Placental epithelial cell (primary cell): Measurements from ENCODE around the gene NXPE4.

DNA sequence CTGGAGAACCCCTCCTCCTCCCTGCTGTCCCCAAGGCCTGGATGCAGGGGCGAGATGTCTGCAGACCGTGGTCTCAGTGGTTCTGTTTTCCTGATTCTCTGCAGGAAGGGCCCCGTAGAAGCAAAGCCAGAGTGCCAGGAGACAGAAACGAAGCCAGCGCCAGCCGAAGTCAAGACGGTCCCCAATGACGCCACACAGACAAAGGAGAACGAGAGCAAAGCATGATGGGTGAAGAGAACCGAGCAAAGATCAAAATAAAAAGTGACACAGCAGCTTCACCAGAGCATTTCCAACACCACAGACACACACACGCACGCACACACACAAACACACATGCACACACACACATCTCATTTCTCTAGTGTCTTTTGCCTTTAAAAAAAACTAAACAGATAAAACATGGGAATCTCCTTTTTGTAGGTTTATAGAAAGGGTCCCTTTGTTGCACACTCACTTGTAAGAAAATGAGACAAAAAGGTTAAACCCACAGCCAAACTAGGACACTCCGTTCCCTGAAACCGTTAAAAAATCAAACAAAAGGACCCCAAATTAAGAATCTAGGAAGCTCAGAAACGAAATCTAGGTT lies 39.1 kb upstream of the TTC12 start:
- CAGE, long polyA plus RNA = no peak

DNA sequence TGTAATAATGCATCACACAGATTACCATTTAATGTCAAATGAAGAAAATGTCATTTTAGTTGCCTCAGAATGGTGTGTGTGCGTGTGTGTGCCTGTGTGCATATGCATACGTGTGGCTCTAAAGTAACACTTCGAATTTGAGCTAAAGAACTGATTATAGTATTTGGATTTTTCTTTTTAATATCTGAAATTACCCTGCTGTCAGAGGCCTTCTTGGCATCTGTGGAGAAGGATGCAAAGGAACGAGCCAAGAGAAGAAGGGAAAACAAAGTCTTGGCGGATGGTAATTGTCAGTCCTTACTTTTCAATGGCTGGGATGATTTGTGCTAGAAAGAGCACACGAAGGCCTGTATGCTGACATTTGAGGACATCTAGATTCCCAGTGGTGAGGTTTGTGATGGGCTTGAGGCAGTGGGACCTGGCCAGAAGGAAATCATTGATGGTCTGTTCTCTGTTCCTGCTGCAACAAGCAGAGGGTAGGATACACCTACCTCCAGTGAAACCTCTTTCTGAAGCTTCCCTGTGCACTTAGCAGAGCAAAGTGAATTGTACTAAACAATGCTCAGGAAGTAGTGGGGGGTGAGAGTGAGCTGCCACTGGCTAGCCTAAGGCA lies 10.1 kb downstream of the TTC12 start:
- CAGE, long polyA plus RNA = no peak

GRCh38 chr11:113338889-113339582 lies 24.7 kb downstream of the TTC12 start:
- CAGE, long polyA plus RNA = no peak

DNA sequence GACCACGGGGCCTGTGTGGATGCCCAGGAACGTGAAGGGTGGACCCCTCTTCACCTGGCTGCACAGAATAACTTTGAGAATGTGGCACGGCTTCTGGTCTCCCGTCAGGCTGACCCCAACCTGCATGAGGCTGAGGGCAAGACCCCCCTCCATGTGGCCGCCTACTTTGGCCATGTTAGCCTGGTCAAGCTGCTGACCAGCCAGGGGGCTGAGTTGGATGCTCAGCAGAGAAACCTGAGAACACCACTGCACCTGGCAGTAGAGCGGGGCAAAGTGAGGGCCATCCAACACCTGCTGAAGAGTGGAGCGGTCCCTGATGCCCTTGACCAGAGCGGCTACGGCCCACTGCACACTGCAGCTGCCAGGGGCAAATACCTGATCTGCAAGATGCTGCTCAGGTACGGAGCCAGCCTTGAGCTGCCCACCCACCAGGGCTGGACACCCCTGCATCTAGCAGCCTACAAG lies 11.8 kb downstream of the ANKK1 start:
- CAGE, long polyA plus RNA = no peak

DNA sequence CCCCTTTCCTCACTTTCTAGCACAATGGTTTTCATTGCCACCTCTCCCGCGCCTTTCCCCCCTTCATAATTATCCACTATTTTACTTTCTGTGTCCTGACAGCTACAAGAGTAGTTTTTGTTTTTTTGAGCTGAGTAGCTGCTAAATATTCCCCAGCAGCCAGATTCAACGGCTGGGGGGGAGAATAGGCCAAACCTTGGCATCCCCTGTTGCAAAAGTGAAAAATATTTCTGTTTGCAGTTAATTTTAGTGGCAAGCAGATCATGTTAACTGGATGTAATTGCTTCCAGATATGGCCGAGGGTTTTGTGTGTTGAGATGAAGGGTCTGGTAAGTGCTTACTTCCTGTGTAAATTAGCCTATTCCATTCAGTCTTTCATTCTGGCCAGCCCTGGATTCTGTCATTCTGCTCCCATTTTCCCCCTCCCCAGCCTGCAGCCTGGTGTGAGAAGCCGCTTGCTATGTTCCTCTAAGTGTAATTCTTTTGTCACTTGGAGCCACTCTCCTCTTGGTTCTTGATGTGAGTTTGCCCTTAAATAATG lies 17.4 kb downstream of the ZBTB16 start:
- CAGE, long polyA plus RNA = no peak

DNA sequence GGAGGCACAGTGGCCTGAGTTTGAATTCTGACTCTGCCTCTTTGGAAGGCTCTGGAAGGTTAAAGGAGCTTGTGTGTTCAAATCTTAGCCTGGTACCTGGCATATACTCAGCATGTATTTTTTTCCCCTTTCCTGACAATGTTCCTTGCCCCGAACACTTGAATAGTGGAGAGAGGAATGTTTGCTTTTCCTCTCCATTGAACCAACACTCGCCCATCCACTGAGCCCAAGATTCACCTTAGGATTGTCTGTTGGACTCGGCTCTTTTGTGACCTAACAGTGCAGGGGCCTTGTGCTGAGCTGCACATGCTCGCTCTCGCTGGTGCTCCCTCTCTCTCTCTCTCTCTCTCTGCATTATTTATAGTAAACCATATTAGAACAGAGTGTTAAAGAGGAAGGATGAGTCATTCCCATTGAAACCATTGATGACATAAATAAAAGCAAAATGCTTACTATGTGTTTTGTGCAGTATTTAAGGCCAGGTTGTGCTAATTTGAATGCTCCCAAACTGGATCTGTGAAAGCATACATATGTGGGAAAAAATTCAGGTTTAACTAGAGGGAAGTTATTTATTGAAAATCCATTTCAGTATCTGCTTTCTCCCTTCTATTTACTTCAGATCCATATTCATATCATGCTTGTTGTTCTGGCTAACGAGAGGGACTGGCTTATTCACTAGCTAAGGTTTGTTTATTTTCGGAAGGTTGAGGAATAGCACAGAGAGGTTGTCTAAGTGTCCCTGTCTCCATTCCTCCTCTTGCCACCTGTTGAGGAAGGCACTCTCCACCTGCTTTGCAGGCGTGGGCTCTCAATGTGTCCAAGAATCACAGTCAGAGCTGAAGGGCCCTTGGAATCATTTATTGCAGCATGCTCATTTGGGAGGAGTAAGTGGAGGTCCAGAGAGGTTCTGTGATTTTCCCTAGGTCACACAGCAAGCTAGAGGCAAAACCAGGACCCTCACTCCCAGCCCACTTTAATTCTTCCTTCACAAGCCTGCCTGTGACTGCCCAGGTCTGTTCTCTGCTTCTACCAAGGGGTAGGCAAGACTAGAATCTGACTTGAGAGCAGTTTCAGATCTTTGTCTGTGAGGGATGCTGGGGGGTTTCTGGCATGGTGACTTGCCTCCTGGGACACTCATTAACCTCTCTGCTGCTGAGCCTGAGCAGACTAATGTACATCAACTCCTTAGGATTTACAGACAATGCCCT lies 21.0 kb downstream of the ZBTB16 start:
- CAGE, long polyA plus RNA = no peak

DNA sequence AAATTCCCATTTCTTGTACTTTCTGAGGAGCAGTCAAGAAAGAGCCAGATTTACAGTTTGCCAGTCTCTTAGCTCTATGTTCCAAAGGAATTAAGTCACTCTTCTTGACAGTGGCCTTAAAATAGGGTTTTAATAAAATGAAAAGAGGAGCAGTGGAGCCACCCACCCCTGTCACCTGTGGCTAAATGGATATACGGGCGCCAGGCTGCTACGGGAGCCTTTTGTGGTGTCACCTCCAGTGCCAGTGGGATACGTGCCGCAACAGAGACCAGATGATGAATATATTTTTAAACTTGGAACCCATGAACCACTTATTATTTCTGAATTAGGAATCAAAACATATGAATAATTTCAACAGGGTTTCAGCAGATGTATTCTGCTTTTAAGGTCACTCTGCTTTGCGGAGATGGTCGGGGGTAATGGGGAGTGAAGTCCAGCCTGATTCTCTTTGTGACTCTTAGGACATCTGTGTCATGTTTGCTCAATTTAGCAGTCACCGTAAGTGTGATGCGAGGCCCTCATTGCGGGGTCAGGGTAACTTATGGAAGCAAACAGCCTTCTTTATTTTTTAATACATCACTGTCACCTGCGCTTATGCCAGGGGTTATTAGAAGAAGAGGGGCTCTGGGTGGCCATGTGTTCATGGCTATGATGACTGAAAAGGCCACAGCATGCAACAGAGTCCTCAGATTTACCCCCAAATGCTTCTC lies 64.3 kb downstream of the ZBTB16 start:
- CAGE, long polyA plus RNA = no peak

GRCh38 chr11:114170235-114170934 lies 110.9 kb downstream of the ZBTB16 start:
- CAGE, long polyA plus RNA = no peak

GRCh38 chr11:114172968-114173771 lies 113.7 kb downstream of the ZBTB16 start:
- CAGE, long polyA plus RNA = no peak

- CAGE, long polyA plus RNA = no peak
Observed at GRCh38 chr11:114174755-114175454, 115.4 kb downstream of the ZBTB16 start.

GRCh38 chr11:114182441-114182941 lies 113.7 kb upstream of the NNMT start:
- CAGE, long polyA plus RNA = no peak

- CAGE, long polyA plus RNA = no peak
Observed at GRCh38 chr11:114209757-114210628, 86.2 kb upstream of the NNMT start.

DNA sequence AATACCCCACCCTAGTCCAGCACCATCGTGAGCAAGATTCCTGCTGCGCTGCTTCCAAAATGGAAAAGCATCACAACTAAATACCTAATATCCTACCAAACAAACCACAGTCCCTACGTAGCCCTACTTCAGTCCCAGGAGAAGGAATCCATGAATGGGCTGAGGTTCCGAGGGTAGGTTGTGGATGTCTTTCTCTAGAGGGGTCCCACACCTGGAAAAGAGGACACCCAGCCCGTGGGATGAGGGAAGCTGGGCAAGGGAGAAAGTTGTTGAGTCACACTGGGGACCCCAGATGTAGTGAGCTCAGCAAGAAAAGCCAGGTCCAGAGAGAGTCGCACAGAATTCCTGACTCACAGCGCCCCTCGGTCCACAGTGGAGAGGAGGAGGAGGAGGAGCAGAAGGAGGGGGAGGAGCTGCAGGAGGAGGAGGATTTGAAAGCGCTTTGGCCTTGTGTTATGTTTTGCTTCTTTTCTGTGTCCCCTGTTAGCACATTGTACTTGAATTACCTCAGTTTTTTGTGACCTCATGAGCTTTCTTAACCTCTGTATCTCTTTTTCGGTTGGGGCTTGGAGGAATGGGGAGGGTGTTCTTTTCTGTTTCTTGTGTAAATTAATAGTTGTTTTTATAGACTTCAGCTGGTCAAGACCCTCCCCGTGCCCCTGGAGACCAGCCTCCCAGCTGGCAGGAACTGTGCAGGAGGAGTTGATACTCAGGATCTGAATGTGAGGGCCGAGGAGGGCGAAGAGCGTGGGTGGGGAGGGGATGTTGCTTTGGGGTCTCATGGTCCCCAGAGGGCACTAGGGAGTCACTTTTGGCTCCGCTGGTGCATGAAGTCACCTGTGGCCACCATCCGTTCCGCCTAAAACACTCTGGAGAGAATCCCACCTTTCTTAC lies 44.6 kb upstream of the NNMT start:
- CAGE, long polyA plus RNA = no peak

DNA sequence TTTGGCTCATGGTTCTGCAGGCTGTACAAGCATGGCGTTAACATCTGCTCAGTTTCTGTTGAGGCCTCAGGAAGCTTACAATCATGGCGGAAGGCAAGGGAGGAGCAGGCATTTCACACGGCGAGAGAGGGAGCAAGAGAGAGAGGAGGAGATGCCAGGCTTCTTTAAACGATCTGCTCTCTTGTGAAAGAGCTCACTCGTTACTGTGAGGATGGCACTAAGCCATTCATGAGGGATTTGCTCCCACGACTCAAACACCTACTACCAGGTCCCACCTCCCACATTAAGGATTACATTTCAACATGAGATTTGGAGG lies 18.1 kb upstream of the NNMT start:
- CAGE, long polyA plus RNA = no peak

- CAGE, long polyA plus RNA = no peak
Observed at GRCh38 chr11:114595470-114596144, at the start of gene NXPE4. Gene NXPE4 (minus strand): TSS chr11:114595786.

DNA sequence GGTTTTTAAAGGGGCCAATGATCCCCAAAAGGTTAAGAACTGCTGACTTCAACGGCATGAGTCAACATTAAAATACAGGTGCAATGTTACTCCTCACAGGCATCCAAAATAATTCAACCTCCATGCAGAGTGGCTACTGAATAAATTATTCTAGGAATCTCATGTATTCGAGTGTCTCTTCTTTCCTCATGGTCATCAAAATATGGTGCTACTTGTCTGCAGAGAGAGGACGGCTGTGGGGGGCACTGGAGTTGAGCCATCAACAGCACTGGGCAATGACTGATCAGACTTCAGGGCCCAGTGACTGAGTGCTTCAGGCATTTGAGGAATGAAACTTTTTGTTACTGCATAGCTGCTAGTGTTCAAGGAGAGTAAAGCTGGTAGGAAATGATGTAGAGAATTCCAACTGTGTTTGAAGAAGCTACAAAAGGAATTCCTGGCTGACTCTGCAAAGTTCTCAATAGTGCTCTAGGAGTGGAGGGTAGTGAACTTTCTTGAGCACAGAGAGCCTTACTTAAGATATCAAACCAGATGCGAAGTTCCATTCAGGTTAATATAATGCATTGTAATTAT lies 277.7 kb downstream of the CADM1 start:
- CAGE, long polyA plus RNA = no peak

DNA sequence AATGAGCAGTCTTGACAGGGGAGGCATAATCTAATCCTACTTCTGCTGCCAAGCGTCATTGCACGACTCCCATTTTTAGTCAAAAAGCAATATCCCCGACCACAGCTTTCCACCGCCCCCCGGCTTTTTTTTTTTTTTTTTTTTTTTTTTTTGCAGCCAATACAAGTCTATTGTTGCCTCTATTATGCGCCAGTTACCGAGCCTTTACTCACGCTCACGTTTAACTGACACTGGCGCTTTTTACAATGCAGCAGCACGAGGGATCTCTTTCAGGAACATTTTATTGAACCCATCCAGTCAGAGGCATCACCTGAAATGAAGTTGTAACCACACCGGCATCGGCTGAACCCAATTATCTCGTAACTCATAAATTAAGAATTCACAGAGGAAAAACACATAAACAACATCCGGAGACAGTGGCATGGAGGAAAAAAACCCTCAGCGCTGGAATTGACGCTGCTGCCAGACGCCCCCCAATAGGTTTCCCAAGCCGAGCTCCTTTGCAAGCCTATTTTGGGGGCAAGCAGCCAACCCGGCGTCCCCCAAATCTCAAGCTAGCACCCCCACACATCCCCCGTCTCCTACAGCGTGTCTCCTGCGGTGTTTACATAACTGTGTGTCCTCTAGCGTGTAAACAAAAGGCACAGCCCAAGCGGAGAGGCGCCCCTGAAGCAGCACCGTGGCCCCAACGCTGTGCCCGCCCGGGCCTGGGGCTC lies 1.9 kb downstream of the CADM1 start:
- CAGE, long polyA plus RNA = no peak

- CAGE, long polyA plus RNA = no peak
Observed at GRCh38 chr11:115658869-115660134, 155.1 kb upstream of the CADM1 start.

- CAGE, long polyA plus RNA = no peak
Observed at GRCh38 chr11:116192631-116193181, 580.1 kb downstream of the BUD13 start.

DNA sequence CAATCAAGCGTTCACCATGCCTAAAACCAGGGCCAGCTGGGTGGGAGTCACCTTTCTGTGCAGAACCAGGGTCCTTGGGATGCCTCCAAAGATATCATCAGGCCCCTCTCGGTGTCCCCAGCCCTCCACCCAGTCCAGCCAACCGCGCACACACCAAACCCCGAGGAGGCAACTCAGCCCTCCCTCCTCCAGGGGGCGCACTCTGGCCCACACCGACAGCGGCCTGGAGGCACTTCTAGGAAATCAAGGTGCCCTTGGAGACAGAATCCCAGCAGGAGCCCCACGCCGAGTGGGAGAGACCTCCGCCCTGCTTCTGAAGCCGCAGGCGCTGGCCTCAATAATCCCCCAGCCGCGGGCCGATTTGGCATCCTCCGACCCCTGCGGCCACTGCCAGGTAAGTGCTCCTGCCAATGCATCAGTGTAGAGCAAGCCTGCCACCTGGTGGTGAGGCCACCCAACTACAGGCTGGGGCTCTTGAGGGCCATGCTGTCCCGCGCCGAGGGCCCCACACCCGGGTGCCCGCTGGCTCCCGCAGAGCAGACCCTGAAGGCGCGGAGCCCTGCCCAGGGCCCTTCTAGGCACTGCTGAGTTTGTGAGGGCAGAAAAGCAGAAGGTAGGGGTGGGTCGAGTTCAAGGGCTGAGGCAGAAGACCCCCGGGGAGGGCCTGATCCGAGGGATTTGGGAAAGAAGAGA lies 496.3 kb downstream of the BUD13 start:
- CAGE, long polyA plus RNA = no peak